LNCaP clone FGC (cell line): ENCODE data around the genes KCNJ9, PEA15, NCSTN, SLAMF6 and CD48.

GRCh38 chr1:159936283-159936684, 9.1 kb downstream of the IGSF9 start:
- RRBS, 2 experiments = no CpG with 5 or more reads among the region's 11 CpGs

DNA sequence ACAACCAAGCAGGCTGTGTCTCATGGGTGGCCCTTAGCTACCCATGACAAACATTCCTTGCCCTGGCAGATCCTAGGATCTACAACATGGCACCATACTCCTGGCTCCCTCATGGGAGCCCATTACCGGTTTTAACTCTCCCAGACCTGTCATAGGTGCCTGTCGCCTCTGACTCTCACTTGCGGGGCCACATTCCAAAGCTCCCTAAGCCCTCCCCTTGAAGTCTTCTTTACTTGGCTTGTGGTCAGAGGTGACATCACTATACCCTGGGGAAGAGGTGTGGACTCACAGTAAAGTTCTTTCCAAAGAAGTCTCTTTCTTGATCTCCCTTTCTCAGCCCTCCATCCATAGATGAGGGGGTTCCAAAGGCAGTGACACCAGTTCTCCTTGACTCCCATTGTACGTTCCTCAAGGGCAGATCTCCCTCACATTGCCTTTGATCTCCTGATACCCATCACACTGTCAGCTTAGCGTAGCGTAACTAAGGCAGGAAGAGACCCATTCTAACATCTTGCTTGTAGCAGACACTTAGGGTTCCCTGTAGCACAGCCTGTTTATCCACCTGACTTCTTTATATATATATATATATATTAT, 5.5 kb upstream of the SLAMF9 start:
- RRBS, 2 experiments = no CpG with 5 or more reads among the region's 6 CpGs

DNA sequence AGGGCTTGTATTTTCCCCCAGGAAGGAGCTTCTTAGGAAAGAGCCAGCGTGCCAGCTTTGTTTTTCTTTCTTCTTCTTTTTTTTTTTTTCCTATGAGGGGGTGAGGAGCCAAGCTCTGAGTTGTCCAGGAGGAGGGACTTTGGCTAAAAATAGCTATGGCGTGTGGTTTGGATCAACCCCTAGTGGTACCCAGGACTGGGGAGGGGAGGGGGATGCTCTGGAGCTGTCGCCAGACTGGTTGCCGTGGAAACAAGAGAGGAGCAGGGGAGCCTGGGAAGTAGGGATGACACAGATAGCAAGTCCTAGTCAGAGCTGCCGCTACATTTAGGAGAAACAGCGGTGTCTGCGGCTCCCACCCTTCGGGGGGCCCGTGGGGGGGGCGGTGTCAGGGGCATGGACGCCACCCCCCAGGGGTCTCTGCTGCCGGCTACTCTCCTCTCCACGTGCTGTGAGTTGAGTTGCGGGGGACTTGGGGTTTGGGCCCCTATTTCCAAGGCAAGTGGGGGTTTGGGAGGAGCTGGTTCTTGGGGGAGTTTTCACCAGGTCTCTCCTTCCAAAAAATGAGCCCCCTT, at the start of gene KCNJ9:
Gene KCNJ9, plus strand, starts transcription at position 289 of the 572 bp plus-strand sequence.
- RRBS, 2 experiments = no CpG with 5 or more reads among the region's 14 CpGs

DNA sequence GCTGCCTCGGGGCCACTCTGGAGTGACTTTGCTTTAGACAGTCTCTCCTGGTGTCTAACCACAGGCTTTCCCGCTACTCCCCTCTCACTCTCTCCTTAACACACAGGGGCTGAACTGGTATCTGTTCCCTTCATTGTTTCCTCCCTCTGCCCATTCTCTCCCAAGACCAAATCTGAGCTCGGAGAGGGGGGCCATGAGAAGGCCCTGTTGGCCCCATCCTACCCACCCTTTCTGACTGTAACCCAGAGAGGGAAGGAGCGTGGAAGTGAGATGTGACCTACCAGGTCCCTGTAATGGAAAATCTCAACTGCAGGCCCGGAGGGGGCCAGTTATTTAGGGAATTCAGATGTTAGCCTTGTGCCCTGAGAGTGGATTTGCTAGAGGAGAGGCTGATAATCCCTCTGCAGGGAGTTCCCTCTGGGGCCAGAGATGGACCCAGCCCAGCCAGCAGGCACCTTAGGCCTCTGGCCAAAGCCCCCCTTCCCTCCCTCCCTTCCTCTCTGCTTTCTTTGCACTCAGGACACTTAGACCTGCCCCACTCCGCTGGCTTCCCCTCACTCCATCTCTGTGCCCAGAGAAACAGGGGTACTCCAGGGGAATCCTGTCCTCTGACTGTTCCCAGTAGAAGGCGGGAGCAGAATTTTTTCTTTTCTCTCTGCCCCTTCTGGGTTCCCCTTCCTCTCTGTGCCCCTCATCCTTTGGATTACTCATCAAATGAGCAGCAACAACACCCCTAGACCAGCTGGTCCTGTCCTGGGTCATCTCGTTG, 1.5 kb upstream of the ATP1A2 start:
- RRBS, 2 experiments = no CpG with 5 or more reads among the region's 8 CpGs

DNA sequence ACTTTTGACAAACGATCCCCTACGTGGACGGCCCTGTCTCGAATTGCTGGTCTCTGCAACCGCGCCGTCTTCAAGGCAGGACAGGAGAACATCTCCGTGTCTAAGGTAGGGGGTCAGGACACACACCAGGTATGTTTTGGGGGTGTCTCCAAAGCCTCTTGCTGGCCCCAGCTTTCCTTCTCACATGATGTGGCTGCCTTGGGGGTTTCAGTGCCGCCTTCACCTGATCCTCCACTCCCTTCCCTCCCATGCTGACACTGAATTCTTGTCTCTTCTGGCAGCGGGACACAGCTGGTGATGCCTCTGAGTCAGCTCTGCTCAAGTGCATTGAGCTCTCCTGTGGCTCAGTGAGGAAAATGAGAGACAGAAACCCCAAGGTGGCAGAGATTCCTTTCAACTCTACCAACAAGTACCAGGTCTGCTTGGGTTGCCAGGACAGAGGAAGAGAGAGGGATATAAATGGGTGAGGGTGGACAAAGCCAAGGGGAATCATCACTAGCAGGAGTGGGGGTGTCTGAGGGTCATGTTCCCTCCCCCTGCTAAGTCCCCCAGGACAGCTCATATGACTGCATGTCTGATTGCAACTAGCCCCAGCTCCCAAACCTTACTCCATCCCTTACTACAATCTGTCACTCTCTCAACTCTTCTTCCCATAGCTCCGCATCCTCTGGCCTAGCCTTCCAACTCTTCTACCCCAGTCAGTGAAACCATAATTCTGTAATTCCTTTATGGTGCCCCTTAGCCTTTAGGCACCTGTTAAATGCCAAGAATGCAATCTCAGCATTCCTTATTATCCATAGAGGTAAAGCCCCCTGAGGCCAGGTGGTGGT, 13.6 kb downstream of the ATP1A2 start:
- RRBS, 2 experiments = no CpG with 5 or more reads among the region's 11 CpGs

DNA sequence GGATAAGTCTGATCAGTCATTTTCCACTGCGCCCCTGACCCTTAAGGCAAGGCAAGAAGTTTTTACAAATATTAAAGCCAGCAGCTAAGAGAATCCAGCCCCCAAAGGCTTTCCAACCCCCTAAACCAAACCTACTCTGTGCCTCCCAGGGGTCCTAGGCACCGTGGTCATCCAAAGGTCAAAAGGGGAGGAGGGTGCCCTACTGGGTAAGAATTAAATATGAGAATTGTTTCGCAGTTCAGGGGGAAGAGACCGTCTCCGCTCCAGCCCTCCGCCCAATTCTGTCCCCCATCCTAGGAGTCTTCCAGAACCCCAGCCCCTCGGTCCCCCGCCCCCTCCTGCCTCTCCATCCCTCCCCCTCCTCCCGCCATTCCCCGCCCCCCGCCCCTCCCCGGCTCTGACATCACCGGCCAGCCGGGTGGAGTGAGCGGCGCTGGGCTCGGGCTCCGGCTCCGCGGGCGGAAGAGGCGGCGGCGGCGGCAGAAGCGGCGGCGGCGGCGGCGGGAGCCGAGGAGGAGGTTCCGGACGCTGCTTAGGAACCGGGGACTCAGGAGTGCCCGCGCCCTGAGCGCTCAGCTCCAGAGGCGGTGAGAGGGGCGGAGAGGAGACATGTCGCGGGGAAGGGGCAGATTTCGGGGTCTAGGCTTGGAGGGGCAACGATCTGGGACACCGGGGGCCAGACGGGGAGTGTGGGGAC, at the start of gene PEA15:
Gene PEA15, plus strand, starts transcription at position 449 of the 697 bp plus-strand sequence.
- RRBS, 2 experiments = under 1% methylated on average over 15 of the region's 46 CpGs

- RRBS, 2 experiments = no CpG with 5 or more reads among the region's 5 CpGs
These were observed 1.9 kb downstream of the DCAF8 start for GRCh38 chr1:160260281-160261039.

DNA sequence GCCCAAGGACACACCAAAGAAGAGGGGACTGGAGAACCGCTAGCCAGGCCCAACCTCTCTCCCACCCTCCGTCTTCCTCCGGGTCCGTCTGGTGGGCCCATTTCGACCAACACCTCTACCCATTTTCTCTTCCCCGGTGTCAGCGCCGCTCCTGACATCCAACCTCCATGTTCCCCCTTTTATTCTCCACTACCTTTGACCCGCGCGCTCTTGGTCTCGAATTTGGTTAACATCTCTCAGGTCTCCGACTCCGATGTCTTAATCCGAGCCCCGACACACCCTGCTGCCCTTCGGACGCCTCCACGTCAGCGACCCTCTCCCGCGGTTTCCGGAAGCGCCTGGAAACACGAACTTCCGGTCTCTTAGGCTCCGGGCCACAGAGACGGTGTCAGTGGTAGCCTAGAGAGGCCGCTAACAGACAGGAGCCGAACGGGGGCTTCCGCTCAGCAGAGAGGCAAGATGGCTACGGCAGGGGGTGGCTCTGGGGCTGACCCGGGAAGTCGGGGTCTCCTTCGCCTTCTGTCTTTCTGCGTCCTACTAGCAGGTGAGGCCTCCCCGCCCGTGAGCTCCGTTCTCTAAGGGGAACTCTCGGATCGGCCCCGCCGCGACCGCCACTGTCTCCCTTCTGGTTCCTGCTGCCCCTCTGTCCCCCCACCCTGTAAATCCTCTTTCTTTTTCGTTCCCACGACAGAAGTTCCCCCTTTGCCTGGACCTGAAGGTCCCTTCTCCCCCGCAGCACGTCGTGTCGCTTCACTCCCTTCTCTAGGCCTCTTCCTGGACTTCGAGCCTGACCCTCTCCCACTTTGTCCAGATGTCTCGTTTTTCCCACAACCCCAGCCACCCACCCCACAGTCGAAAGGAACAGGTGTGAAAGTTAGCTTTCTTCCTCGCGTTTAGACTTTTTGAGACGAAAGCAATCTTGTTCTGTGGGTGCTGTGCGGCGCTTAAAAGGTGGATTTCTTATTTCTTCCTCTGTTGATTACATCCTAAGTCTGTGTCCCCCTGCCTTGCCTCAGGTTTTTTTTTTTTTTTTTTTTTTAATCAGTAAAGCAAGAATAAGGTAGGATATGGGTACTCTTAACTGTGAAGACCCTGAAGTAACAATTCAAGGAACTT, at the start of gene NCSTN:
Gene NCSTN, plus strand, starts transcription at position 446 of the 1,116 bp plus-strand sequence.
- RRBS, 2 experiments = 0 to 3% methylated on average over 2 to 4 of the region's 60 CpGs

DNA sequence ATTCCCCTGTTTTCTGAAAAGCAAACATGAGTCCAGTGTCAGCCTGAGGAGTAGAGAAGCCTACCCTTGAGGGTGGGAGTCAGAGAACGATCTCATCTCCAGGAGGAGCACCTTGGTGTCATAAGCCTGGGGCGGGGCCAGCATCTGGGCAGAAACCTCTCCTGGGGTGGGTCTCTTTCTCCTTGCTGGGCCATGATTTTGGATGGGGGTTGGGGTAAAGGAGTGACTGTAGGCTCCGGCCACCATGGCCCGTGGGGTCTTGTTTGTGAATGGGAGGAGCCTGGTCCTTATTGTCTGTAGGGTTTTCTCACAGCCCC, 5.9 kb downstream of the VANGL2 start:
- RRBS, 2 experiments = no CpG with 5 or more reads among the region's 4 CpGs

DNA sequence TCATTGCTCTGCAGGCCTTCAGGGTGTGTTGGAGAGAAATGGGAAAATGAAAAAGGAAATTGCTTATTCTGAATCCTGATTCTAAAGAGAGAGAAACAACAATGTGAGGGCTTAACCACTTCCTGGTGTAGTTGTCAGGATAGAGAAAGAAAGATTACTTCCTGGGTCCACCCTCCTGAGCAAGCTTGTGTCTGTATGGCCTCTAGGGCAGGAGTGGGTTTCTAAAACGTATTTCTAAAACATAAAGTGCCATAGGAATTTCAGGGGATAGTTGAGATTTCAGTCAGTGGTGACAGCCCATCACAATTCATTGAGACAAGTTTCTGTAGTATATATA, 28.4 kb downstream of the VANGL2 start:
- RRBS, 2 experiments = no CpG with 5 or more reads among the region's 1 CpG

DNA sequence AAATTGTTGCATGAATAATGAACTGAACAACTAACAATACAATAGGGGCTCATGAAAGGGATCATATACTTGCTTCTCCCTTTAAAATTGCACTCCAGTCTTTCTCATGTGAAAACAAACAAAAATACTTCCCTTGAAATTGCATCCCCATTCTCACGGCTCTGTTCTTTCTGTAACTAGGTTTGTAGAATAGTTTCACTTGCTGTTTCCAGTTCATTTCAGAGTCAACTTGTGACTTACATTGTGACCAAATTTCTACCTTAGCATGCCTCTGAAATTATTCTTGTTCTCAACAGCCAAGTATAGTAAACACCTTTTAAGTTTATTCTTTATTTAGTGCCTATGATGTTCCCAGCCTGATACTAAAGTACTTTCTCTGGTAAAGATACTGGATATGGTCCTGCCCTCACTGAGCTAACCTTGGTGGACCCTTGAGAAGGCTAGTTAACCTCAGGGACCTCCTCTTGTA, 29.3 kb downstream of the VANGL2 start:
- RRBS, 2 experiments = no CpG with 5 or more reads among the region's 1 CpG

DNA sequence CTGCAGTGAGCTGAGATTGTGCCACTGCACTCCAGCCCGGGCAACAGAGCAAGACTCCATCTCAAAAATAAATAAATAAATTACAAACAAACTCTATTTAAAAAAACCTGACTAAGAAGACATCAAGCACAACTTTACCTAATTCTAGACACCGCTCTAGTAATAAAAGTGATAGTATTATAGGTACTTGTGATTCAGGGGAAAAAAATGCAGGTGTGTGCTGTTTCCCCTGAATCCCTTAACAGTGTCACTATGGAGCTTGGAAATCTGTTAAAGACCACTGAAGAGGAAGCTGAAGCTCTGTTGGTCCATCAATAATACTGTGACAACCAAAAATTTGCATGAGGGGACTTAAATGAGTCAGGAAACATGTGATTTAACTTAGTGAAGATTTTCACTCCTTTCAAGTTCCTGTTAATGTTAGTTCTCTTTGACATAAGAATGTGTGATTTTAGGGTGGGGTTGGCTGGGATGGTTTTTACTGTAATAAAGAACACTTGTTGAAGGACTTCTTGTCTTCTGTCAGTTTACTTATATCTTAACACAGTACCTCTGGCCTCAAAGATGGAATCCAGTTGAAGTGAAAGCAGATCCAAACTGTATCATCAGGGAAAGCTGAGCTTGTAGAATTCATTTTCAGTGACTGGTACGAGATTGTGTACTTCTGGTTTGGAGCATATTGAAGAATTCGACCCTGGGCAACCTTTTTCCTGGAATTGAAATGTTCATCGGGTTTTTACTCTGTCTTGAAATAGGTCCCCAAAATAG, 32.0 kb downstream of the VANGL2 start:
- RRBS, 2 experiments = no CpG with 5 or more reads among the region's 5 CpGs

GRCh38 chr1:160453473-160454028, 53.2 kb downstream of the VANGL2 start:
- RRBS, 2 experiments = no CpG with 5 or more reads among the region's 8 CpGs

DNA sequence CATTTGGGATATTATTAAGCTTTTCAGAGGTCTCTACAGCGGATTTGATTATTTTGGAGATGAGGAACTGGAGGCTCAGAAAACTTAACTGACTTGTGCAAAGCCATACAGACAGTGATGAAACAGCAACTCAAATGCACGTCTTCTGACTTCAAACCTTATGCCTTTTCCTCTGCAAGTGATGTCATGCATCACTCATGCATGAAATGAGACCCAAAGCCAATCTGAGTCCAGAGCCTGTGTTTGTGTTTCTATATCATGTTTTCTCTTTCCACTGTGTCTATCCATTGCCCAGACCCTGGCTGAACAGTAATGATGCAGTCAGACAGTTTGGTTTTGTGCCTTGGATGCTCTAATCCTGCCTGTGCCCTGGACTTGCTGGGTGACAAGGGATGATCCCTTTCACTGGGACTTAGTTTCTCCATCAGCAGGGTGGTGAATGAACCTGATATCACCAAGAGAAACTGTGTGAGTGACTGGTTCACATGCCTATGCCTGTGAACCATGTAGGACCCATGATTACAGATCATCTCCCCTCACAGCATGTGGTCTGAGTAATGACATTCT, 33.4 kb downstream of the SLAMF6 start:
- RRBS, 2 experiments = no CpG with 5 or more reads among the region's 2 CpGs

- RRBS, 2 experiments = no CpG with 5 or more reads among the region's 11 CpGs
These were observed at the start of gene SLAMF6 for GRCh38 chr1:160522624-160523447. SLAMF6 (minus strand) TSS chr1:160523255.

DNA sequence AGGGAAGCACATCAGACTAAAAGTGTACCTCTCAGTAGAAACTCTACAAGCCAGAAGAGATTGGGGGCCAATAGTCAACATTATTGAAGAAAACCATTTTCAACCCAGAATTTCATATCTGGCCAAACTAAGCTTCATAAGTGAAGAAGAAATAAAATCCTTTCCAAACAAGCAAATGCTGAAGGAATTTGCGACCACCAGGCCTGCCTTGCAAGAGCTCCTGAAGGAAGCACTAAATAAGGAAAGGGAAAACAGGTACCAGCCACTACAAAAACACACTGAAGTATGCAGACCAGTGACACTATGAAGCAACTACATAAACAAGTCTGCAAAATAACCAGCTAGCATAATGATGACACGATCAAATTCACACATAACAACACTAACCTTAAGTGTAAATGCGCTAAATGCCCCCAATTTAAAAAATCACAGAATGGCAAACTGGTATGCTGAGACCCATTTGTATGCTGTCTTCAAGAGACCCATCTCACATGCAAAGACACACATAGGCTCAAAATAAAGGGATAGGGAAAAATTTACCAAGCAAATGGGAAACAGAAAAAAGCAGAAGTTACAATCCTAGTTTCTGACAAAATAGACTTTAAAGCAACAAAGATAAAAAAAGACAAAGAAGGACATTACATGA, 19.9 kb downstream of the CD84 start:
- RRBS, 2 experiments = no CpG with 5 or more reads among the region's 3 CpGs

GRCh38 chr1:160567768-160568703, 11.3 kb downstream of the CD84 start:
- RRBS, 2 experiments = no CpG with 5 or more reads among the region's 10 CpGs

GRCh38 chr1:160580577-160581093, 1.3 kb upstream of the CD84 start:
- RRBS, 2 experiments = no CpG with 5 or more reads among the region's 2 CpGs

GRCh38 chr1:160664364-160665071, 17.7 kb upstream of the SLAMF1 start:
- RRBS, 2 experiments = no CpG with 5 or more reads among the region's 4 CpGs

DNA sequence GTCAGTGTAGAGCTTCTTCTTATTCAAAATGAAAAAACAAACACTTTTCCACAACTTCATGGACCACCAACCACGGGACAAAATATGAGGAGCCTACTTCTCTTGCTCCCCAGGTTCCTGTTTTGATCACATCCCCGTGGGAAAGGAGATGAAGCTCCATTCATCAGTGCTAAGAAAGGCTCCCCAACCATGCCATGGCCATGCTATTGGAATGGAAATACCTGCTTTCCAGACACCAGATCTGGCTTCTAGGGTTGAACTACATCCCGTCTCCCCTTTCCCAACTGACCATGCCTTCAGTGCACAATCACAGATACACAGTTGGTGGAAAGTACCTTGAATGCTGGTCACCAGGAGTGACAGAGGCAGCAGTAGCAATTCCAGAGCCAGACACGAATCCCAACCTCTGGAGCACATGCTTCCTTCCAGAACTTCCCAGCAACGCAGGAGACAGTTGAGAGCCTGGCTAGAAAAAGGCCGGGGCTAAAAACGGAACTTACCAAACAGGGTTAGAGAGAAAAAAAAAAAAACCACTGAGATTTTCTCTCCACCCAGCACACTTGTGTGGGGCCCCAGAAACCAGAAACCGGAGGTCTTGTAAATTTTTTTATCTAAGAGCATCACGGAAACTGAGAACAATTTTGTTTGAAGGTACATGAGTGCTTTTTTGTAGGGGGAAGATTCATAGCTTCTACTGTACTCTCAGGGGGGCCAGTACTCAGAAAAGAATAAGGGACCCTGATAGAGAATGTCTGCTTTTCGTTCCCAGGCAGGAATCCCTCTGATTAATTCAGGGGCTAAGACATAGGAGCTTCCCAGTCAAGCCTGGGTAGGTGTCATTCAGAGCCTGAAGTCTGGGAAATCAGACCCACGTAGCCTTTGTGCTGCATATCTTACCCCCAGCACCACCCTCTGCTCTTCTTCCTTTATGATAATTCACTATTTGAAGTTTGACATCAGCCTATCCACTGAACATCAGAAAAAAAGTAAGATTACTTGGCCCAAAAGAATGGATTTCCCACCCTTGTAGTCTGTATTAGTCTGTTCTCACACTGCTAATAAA, at the start of gene CD48:
Gene CD48, minus strand, starts transcription at position 476 of the 1,063 bp plus-strand sequence.
- RRBS, 2 experiments = 0 to 3% methylated on average over 3 of the region's 11 CpGs